Pericardium fibroblast (primary cell): ENCODE data around the gene CEP170B.

DNA sequence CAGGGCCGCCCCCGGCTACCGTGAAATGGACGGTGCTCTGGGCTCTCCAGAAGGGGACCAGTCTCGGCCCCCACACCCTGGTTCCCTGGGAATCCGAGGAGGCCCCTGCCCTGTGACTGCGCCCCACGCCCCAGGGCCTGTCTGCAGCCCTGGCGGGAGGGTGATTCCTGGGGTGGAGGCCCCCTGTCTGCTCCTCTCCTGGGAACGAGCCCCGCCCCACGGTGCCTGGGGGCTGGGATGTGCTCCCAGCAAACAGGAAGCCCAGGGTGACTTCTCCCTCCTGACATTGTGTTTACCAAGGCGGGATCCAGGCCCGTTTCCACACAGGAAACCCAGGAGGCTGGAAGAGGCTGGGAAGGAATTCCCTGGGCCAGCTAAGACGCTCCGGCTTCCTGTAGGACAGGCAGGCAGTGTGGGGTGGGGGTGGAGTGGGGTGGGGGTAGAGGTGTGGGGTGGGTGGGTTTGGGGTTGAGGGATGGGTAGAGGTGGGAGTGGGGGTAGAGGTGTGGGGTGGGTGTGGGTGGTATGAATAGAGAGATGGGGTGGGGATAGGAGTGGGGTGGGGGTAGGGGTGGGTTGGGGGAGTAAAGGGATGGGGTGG, 46.8 kb downstream of the KIF26A start:
- RAMPAGE, long total RNA = no peak

DNA sequence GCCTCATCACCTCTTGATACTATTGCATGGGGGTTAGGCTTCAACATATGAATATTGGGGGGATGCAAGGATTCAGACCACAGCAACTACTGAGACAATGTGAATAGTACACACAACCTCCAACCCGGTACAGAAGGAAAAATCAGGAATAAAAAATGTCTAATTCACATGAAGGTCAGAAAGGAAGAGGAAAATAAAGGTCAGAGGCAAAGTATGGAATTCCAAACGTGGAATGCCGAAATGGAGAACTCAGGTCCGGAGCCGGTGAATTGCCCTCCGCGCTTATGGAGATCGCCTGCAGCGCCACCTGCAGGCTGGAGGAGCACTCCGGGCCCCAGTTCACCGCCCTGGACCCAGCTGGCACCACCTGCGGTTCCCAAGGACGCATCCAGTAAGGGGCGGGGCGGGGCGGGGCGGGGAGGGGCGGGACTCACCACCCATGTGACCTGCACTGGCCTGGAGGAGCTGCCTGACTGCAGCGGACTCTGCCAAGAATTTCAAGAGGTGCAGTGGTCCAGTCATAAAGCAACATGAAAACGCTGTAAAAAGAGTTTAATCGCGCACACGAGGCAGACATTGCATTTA, 203.5 kb downstream of the KIF26A start:
- RAMPAGE, long total RNA = no peak

DNA sequence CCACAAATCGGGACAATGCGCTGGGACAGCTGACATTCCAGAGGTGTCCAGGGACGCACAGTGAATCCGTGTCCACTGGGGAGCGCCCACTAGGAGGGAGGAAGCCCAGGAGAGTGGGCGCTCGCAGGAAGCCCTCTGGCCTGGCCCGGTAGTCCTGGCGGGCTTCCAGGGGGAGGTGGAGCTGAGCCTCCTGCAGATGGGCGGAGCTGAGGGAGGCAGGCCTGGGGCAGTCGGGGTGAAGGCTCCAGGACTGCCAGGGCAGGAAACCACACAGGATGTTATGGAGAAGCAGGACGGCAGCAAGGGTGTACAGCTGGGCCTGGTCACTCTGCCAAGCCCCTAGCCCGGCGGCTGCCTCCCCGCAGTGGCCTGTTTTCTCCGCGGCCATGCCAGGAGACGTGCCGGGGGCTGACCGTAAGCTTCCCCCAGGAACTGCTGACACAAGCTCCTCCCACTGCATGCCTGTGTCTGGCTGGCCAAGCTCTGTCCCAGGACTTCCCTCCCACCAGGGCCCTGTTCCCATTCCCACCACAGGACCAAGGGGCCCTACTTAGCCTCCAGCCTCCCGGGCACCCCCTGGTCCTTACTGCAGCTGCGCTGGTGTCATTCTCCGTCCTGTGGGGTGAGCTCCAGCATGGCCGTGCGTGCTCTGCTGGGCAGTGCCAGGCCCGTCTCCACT, 143.4 kb upstream of the C14orf180 start:
- RAMPAGE, long total RNA = no peak

GRCh38 chr14:104707637-104708288, 16.3 kb upstream of the ADSS1 start:
- RAMPAGE, long total RNA = no peak

DNA sequence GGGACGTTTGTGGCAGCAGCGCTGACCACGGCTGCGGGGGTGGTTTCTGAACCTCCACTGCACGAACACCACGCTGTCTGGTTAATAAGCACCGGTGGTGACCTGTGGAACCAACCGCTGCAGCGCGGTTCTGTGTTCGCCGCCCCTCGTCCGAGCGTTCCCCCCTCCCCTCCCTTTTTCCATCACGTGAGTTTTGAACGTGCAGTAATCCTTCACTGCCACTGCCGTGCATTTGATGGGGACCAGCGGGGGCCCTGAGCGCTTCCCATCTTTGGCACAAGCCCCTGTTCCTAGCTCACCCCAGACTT, 6.4 kb upstream of the ADSS1 start:
- RAMPAGE, long total RNA = no peak

- RAMPAGE, long total RNA = no peak
These were observed 1.9 kb upstream of the ADSS1 start for GRCh38 chr14:104722033-104722591.

DNA sequence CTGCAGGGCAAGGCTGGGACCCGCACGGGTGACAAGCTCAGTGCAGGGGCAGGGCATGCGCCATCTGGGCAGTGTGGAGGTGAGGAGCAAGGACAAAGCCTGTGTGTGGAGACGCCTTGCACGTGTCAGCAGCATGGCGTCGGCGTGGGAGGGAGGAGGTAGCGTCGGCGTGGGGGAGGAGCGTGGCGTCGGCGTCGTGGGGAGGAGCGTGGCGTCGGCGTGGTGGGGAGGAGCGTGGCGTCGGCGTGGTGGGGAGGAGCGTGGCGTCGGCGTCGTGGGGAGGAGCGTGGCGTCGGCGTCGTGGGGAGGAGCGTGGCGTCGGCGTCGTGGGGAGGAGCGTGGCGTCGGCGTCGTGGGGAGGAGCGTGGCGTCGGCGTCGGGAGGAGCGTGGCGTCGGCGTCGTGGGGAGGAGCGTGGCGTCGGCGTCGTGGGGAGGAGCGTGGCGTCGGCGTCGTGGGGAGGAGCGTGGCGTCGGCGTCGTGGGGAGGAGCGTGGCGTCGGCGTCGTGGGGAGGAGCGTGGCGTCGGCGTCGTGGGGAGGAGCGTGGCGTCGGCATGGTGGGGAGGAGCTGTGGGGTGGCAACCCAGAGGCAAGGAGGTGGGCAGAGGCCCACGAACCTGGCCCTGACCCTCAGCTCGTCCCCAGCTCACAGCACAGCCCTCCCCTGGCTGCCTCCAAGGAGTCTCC, 5.5 kb downstream of the ADSS1 start:
- RAMPAGE, long total RNA = no peak

DNA sequence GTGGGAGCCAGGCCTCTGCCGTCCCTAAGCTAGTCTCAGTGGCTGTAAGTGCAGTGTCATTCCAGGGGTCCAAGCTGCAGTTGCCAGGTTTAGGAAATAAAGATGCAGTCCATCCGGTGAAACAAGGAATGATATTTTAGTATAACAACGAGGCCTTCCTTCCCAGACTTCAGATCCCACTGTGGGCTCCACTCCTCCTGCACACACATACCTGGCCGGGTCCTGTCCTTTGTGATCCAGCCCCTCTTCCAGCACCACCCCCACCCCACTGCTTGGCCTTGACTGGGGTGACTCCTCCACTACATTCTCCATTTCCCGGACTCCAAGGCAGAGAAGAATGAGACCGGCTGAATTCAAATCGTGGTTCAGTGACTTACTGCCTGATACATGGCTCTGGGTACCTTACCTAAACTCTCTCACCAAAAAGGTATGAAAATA, 1.8 kb upstream of the ZBTB42 start:
- RAMPAGE, long total RNA = no peak

- RAMPAGE, long total RNA = no peak
These were observed 4.4 kb downstream of the ZBTB42 start for GRCh38 chr14:104804967-104806126.

DNA sequence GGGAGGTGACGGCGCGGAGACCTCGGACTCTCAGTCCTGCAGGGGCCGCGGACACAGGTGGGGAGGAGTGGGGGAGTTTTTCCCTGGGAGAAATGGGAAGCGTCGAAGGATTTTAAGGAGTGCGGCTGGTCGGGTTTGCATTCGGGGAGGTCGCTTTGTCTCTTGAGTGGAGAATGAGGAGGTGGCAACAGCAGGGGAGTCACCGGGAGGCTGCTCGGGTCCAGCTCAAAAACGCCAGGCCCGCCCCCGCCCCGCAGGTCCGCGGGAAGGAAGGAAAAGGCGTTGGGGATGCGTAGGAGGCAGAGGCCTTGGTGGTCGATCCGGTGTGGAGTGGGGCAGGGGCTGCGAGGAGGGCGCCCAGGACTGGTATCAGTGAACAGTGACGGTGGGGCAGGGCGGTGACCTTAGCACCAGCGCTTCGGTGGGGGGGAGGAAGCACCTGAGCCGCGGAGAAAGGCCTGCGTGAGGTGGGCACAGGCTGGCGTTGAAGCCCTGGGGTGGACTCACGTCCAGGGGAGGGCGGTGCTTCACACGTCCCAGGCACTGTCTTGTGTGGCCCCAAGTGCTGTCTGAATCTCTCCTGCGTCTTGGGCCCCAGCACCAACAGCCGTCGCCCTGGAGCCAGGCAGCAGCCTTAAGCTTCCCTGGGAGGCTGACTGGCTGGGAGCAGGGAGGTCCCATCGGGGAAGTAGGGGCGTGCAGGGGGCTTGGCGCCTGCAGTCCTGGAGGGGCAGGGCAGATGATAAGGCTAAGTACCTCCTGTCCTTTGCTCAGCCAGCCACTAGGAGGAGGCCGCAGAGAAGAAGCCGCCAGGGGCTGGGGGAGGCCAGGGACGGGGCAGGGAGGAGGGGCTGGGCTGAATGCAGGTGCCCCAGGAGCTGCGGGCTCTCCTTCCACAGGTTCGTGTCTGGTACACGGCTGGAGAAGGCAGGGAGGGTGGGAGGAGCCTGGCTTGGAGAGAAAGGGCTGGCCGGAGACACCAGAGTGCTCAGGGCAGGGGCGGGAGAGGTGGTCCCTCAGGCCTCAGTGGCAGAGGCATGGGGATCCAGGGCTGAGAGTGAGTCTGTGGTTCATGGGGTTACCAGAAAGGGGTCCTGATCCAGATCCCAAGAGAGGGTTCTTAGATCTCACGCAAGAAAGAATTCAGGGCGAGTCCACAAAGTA, 26.5 kb downstream of the ZBTB42 start:
- RAMPAGE, long total RNA = no peak

- RAMPAGE, long total RNA = no peak
These were observed at the start of gene CEP170B for GRCh38 chr14:104865026-104865524. Gene CEP170B, plus strand, starts transcription at chr14:104865268.

DNA sequence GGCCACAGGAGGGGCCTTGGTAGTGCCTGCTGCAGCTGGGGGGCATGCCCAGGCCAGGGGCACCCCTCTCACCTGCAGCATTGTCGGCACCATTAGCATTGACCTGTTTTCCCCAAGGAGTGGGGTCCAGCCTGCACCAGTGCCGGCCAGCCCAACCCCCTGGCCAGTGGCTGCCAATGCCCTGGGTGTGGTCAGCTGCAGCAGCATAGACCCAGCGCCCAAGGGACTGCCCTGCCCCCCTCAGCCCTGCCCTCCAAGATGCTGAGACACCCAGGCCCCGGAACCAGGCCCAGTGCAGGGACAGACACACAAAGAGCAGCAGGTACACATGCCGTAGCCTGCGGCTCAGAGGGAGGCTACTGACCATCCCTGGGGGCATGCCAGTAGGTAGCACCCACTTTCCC, 1.1 kb downstream of the AHNAK2 start:
- RAMPAGE, long total RNA = no peak

DNA sequence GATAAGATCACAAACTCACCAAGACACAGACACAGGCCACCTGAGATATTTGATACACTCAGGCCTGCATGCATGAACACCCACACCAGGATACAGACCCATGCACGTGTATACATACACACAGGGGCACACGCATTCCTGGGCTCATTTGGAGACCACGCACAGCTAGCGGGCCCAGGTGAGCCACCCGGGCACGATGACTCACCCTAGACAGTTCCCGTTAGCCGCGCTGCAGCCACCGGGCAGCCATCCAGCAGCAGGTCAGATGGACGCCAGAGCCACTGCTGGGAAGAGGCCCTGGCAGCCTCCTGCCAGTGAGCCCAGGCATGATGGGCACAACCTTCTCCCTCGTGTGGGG, 1.9 kb upstream of the AHNAK2 start:
- RAMPAGE, long total RNA = no peak

GRCh38 chr14:105418974-105419639, 520 bp upstream of the MTA1 start:
- RAMPAGE, long total RNA = no peak

DNA sequence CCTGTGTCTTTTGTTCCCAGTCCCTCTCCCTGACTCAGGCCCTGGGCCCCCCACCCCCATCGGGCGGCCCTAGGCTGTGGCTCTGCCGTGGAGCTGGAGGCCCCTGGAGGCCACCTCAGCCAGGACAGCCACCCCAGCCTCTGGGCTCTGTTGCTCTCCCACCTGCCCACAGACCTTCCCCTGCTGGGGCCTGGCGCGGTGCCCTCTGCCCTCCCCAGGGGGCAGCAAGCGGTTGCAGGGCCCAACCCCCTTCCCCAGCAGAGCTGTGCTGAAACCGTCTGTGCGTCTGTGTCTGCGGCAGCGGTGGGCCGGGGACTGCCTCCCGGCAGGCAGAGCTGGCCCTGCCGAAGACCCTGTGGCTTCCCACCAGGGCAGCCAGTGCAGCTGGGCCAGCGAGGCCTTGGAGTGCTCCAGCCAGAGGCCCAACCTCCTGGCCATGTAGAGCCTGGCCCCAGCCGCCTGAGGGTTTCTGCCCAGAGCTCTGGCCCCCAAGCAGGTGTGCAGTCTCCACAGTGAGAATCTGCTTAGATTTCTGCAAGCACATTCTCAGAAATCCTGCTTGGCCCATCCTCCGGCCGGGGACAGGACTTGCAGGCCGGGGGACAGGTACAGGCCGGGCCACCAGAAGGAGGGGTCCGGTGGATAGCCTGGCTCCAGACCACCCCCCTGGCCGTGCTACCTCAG, 3.7 kb upstream of the CRIP2 start:
- RAMPAGE, long total RNA = no peak

DNA sequence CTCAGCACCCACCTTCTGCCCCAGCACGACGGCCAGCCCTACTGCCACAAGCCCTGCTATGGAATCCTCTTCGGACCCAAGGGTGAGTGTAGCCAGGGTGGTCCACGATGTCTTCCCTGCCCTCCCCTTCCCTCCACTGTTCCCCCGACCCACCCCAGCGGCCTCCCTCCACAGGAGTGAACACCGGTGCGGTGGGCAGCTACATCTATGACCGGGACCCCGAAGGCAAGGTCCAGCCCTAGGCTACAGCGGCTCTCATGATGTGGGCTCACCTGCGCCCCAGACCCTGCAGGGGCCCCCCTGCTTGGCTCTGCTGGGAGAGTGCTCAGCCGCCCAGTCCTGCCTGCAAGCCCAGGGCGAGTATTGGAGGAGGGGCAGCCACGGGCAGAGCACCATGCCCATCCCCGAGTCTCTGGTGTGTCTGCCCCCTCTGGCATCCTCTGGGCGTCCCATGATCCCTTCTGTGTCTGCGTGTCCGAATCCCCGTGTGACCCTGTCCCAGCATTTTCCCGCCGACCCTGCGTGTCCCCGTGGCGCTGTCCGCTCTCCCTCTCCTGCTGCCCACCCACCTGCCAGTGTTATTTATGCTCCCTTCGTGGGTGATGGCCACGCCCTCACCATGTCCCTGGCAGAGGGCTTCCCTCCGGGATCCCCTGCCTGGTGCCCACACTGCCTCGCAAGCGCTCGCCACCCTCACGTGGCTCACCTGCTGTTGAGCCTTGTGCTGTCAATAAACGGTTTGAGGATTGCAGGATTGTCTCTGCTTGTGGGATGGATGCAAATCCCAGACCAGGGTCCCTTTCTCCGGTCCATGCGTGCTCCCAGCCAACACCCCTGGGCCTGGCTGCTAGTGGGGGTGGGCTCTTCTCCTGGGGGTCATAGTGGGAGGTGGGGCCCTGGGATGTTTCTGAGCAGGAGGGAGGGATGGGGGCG, 5.1 kb downstream of the CRIP2 start:
- RAMPAGE, long total RNA = no peak

DNA sequence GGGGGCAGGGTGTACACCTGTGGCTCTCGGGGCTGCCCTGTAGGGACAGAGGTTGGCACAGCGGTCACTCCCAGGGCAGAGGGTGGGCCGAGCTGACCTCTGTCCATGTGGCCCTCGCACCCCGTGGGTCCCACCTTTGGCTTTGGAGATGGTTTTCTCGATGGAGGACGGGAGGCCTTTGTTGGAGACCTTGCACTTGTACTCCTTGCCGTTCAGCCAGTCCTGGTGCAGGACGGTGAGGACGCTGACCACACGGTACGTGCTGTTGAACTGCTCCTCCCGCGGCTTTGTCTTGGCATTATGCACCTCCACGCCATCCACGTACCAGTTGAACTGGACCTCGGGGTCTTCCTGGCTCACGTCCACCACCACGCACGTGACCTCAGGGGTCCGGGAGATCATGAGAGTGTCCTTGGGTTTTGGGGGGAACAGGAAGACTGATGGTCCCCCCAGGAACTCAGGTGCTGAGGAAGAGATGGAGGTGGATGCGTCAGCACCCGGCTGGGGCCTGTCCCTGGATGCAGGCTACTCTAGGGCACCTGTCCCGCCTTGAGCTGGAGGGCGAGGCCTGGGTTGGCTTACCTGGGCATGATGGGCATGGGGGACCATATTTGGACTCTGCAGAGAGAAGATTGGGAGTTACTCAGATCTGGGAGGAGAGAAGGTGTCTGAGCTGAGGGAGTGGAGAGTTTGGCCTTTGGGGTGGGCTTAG, 98.5 kb downstream of the TMEM121 start:
- RAMPAGE, long total RNA = no peak

- RAMPAGE, long total RNA = no peak
These were observed 161.6 kb downstream of the TMEM121 start for GRCh38 chr14:105687679-105688619.

- RAMPAGE, long total RNA = no peak
These were observed 172.7 kb downstream of the TMEM121 start for GRCh38 chr14:105698849-105699651.

DNA sequence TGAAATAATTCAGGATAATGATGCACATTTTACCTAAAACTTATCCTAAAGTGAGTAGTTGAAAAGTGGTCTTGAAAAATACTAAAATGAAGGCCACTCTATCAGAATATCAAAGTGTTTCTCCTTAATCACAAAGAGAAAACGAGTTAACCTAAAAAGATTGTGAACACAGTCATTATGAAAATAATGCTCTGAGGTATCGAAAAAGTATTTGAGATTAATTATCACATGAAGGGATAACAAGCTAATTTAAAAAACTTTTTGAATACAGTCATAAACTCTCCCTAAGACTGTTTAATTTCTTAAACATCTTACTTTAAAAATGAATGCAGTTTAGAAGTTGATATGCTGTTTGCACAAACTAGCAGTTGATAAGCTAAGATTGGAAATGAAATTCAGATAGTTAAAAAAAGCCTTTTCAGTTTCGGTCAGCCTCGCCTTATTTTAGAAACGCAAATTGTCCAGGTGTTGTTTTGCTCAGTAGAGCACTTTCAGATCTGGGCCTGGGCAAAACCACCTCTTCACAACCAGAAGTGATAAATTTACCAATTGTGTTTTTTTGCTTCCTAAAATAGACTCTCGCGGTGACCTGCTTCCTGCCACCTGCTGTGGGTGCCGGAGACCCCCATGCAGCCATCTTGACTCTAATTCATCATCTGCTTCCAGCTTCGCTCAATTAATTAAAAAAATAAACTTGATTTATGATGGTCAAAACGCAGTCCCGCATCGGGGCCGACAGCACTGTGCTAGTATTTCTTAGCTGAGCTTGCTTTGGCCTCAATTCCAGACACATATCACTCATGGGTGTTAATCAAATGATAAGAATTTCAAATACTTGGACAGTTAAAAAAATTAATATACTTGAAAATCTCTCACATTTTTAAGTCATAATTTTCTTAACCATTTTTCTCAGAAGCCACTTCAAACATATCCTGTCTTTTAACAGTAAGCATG, 335.5 kb downstream of the TMEM121 start:
- RAMPAGE, long total RNA = no peak